Mesenchymal stem cell of adipose (primary cell): ENCODE measurements around a stretch of chr6.

DNA sequence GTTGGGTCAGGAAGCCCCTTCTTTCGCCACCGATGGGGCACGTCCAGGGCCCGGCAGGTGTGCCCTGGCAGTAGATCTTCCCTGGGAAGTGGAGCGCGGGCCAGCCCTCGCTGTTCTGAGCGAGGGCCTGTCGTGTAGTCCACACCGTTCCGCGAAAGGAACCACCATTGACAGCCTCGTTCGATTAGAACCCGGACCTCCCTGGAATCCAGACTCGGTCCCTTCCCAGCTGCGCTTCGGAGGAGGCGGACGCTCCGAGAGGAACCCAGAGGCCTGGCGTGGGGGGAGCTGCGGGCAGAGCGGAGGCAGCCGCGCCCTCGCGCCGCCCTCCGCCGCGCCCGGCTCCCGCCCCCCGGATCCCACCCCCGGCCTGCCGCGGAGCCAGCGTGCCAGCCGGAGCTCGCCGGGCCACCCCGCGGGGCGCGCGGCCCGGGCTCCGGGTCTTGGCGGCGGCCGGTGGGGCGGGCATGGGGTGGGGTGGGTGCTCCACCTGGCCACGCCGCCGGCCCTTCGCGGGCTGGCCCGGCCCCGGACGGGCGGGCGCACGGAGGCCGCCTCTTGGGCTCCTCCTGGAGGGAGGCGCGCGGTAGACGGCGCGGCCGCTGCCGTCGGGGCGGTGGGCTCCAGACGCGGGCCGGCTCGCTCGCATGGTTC is 767 bp upstream of the CDYL start:
- CAGE, long polyA plus RNA: no peak

DNA sequence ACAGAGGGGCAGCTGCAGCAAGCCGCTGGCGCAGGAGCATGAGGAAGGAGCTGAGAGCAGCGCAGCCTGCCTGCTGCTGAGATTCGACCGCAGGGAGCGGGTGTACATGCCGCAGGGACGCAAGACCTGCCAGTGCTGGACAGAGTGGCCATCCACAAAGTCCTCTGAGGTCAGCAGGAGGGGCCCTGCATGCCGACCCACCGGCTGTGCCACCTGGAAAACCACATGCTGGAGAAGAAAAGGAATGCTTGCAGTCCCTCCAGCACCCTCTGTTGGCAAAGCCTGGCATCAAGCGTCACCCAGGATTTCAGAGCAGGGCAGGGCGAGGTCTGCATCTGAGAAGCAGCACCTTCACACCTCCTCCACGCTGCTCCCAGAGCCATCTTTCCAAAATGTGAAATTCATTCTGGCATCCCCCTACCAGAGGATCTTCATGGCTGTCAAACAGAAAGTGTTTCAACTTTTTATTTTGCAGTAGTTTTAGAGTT is 29.8 kb downstream of the CDYL start:
- CAGE, long polyA plus RNA: no peak

DNA sequence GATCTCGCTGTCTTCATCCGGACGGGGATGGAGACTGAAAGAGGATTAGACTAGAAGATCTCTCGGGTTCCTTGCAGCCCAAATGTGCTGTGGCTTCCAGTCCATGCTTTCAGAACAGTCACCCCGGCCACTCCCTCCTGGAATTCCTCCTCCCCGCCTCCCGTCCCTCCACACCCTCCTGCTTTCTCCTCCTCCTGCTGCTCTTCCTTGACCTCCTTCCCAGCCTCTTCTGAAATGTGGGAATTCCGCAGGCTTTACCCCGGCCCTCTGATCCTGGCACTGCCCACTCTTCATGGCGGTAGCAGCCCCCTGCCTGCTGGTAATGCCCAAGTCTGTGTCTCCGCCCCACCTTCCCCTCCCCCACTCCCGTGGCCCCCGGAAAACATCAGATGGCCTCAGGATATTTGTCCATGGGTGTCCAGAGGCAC is 28.9 kb upstream of the RPP40 start:
- CAGE, long polyA plus RNA: no peak

DNA sequence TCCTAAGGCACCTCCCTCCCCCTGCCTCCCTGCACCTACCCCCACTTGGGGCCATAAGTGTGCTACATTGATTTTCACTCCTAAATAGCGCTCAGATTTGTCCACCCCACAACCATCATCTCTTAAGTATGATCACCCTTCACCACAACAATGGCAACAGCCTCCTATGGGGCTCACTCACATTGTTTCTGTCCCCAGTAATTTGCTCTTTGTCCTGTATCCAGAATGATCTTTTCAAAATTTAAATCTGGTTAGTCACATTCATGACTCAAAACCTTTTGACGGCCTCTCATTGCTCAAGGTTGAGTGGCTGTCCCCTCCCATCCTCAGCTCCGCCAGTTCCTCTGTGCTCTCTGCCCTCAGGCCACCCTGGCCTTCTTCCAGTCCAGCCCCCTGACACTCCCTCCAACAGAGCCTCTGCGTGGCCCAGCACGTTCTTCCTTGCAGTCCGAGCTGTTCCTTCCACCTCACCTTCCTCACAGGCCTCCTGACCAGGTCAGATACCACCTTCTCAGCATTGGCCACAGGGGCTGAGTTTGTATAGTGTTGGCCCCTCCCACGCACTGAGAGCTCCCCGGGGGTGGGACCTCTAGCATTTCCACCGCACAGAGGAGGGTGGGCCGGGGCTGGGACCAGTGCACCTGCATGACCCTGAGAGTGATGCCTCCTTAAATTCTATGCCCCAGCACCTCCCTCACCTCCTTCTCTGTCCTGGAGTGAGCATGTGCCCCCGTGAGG is 2.5 kb upstream of the PPP1R3G start:
- CAGE, long polyA plus RNA: no peak

- CAGE, long polyA plus RNA: no peak
Measured at GRCh38 chr6:5095153-5095680, 10.1 kb downstream of the PPP1R3G start.

DNA sequence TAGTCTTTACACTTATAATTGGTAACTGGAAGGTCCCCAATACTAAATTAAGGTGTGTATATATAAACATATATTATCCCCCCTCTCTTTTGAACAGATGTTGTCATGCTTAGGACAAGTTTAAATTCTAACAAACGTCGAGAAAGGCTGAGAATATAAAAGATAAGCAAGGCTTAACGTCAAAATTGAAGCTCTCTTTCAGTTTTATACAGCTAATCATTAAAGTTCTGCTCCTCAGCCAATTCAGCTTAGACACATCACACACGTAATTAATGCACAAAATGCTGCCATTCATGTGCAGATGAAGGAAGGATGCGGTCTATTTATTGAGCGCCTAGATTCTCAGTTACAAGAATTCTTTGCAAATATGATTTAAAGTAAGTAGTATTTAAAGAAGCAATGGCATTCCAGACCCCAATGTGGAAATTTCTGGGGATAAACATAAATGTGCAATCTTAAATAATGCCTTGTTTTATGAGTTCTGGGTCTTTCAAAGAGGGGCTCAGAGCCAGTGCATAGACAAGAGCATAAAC is 86.0 kb downstream of the LYRM4 start:
- CAGE, long polyA plus RNA: no peak

DNA sequence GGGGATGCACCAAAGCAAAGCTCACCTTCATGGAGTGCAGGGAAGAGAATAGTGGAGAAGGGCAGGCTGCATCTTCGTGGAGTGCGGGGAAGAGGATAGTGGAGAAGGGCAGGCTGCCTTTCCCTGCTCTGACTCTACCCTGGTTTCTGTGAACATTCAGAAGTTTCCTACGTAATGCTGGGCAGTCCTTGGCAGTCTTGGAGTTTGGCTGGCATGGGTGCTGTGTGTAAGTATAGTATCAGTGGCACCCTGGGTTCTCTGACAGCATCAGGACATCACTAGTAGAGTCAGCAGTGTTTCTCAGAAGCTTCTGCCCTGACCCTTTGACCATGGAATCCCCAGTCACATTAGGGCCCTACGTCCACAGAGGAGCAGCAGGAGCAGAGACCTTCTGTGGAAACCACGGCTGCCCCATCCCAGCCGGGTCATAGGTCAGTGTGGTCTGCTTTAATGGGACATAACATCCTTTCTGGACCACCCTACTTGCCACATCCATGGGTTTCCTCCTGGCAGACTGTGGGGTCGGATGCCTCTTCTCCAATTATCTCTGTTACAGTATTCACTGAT is 352.9 kb downstream of the NRN1 start:
- CAGE, long polyA plus RNA: no peak

GRCh38 chr6:5665164-5665774 is 341.5 kb downstream of the NRN1 start:
- CAGE, long polyA plus RNA: no peak

- CAGE, long polyA plus RNA: no peak
Measured at GRCh38 chr6:5764984-5765790, 241.5 kb downstream of the NRN1 start.

GRCh38 chr6:5905612-5906256 is 101.0 kb downstream of the NRN1 start:
- CAGE, long polyA plus RNA: no peak

GRCh38 chr6:5996680-5997238 is 10.0 kb downstream of the NRN1 start:
- CAGE, long polyA plus RNA: no peak

DNA sequence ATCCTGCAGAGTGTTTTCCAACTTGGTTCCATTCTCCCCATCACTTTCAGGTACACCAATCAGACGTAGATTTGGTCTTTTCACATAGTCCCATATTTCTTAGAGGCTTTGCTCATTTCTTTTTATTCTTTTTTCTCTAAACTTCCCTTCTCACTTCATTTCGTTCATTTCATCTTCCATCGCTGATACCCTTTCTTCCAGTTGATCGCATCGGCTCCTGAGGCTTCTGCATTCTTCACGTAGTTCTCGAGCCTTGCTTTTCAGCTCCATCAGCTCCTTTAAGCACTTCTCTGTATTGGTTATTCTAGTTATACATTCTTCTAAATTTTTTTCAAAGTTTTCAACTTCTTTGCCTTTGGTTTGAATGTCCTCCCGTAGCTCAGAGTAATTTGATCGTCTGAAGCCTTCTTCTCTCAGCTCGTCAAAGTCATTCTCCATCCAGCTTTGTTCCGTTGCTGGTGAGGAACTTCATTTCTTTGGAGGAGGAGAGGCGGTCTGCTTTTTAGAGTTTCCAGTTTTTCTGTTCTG is 21.1 kb downstream of the F13A1 start:
- CAGE, long polyA plus RNA: no peak

- CAGE, long polyA plus RNA: no peak
Measured at GRCh38 chr6:6317762-6318439, 2.6 kb downstream of the F13A1 start.

DNA sequence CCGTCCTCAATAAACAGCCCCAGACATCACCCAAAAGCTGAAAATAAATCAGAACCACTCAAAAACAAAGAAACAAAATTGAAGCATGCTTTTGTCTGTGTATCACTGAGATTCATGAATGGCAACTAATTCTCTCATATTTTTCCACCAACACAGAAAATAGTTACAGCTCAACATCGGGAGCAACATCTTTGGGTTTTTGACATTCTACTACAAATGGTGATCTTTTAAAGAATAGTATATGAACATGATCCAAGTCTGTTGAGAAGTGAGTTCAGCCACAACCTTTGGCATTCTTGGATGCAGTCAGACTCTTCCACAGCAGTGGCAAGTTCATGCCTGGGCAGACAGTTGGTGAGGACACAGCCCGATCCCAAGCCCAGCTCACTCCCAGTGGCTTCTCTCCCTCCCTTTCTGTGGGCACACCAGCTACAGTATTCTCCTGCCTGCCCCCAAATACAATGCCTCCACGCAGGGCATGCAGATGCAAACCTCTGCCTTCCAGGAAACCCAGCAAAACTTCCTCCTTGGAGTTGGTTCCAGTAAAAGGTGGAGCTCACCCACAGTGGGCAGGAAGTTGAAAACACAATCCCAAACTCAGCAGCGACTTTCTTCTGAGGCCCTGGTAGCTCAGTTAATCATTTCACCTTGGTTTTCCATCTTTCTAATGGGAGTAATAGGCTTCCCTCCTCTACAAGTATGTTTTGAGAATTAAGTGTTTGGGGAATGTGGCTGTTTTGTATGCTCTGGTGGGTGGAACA is 93.6 kb downstream of the LY86 start:
- CAGE, long polyA plus RNA: no peak

GRCh38 chr6:6712278-6713520 is 124.2 kb downstream of the LY86 start:
- CAGE, long polyA plus RNA: no peak

- CAGE, long polyA plus RNA: no peak
Measured at GRCh38 chr6:6723936-6724181, 135.3 kb downstream of the LY86 start.

DNA sequence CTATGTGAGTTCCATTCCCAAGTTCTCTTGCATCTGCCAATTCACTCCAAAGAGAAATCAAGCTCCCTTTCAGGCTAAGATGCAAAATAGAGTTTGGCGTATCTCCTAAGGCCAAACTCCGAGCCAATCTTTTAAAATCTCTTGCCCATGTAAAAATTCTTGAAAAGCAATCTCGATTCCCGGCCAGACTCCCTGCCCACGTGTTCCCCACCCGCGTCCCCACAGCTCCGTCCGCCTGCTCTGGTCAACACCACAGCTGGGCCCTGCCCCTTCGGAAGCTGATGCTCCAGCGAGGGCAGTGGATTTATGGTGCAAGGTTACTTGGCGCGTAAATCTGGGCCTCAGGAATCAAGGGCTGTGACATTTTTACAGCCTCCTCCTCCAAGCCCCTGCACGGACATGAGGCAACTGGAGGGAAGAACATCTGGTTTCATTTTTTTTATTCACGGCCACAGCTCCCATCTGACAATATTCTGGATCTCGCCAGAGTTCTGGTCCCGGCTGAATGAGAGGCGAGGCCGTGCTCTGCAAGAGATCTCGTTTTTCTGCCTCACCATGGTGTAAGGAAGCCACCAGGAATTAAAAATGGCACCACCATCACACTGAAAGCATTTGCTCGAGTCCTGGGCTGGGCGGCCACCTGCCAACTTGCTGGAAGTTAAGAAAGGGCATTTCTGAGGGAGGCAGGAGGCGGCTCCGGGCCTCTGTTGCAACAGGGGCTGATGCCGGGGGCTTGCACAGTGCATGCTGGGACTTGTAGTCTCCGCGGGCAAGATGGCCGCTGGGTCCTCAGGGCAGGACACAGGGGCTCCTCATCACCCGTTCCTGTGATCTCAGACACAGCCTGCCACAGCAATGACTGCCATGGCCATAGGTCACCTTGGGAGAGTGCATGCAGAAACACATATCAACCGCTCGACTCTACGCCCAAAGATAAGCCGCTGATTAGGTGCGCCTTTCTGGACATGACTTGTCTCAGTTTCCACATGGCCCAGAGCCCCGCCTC is 148.4 kb downstream of the LY86 start:
- CAGE, long polyA plus RNA: no peak

- CAGE, long polyA plus RNA: no peak
Measured at GRCh38 chr6:6746339-6747048, 158.0 kb downstream of the LY86 start.

GRCh38 chr6:6753092-6753720 is 164.7 kb downstream of the LY86 start:
- CAGE, long polyA plus RNA: no peak

DNA sequence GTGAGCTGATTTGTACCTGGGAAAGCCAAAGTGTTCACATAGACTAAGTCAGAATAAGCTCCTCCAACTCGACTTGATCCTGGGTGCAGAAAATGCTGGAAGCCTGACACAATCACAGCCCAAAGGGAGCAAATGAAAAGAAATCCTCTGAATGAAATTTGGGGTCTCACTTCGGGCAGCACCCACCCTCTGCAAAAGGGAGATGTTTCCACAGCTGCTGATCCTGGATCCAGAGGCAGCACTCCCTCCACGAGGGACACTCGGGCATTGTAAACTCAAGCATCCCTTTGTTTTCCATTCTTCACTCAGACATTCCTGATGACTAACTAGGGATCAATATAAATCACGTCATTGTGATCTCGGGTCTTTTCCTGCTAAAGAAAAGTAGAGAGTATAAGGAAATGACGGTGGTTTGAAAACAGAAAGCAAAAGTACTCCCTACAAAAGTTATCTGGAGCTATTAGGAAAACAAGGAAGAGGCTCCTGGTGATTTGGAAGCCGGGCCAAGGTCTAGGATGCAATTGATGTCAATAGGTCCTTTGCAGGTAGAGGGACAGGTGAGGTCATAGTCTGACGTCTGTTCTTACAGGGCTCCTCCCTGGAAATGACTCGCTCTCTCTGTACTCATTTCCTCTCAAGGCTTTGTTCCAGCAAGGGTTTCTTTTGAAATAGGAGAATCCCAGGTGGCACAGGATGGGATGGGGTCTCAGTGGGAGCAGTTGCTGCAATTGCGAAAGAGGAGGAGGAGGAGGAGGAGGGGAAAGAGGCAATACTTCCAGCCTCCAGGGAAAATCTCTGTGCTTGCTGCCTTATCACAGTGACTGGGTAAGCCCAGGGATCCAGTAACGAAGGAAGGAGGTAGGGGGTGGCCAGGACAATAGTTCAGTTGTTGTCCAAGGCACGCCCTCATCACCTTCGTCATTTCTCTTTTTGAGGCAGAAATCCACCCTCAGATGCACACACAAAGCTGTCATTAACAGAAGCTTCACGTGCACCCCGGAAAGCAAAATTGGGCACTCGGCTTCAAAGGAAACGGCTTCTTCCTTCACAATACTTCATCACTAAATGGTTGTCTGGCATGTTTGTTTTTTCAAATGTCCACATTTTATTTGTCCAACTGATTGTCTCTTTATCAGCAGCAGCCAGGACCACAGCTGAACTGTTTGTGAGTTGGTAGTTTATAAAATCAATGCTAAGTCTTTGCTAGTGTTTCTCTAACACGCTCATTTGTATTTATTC is 222.9 kb downstream of the LY86 start:
- CAGE, long polyA plus RNA: no peak